ENCODE data around the genes FAM3A, SMIM9 and H2AB2.

- RRBS = no CpG with 5 or more reads among the region's 10 CpGs
CAGE:
- cytosol, long polyA plus RNA = no peak
- long polyA plus RNA = no peak
- nucleus, long polyA plus RNA = no peak
Observed at GRCh38 chrX:154049357-154049946, 29.8 kb upstream of the IRAK1 start.

GRCh38 chrX:154353712-154354768, 20.4 kb downstream of the FLNA start:
- RRBS = no CpG with 5 or more reads among the region's 25 CpGs
CAGE:
- cytosol, long polyA plus RNA = no peak
- long polyA plus RNA = no peak
- nucleus, long polyA plus RNA = no peak

GRCh38 chrX:154358050-154358825, 16.2 kb downstream of the FLNA start:
- RRBS = 82% methylated on average over 8 of the region's 20 CpGs
CAGE:
- cytosol, long polyA plus RNA = no peak
- long polyA plus RNA = no peak
- nucleus, long polyA plus RNA = no peak

DNA sequence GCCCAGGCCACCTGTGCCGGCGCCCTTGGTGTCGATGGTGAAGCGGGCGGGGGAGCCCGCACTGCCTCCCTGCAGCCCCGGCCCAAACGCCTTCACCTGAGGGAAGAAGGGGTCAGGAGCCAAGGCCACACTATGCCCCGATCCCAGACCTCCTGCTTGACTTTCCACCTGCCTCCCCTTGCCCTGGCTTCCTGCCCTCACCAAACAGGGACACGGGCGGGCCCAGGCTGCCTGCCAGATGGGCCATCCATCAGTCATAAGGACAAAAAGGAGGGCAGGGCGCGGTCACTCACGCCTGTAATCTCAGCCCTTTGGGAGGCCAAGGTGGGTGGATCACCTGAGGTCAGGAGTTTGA, 14.0 kb downstream of the FLNA start:
- RRBS = 90% methylated on average over 7 of the region's 14 CpGs
CAGE:
- cytosol, long polyA plus RNA = no peak
- long polyA plus RNA = no peak
- nucleus, long polyA plus RNA = no peak

- RRBS = no CpG with 5 or more reads among the region's 37 CpGs
CAGE:
- cytosol, long polyA plus RNA = start-site peak on the minus strand at chrX:154364594-154364722, 92 and 56 reads in 2 replicates; start-site peak on the minus strand at chrX:154364836-154364919, 112 and 129 reads in 2 replicates
- long polyA plus RNA = no peak
- nucleus, long polyA plus RNA = start-site peak on the plus strand at chrX:154364537-154364699, 14 and 10 reads in 2 replicates; start-site peak on the minus strand at chrX:154364827-154364932, 250 and 175 reads in 2 replicates
Observed at GRCh38 chrX:154364194-154365003, 10.0 kb downstream of the FLNA start.

GRCh38 chrX:154382551-154383493, 3.7 kb downstream of the EMD start:
- RRBS = no CpG with 5 or more reads among the region's 12 CpGs
CAGE:
- cytosol, long polyA plus RNA = no peak
- long polyA plus RNA = no peak
- nucleus, long polyA plus RNA = no peak

GRCh38 chrX:154399546-154400398, 1.6 kb downstream of the RPL10 start:
- RRBS = no CpG with 5 or more reads among the region's 13 CpGs
CAGE:
- cytosol, long polyA plus RNA = no peak
- long polyA plus RNA = no peak
- nucleus, long polyA plus RNA = no peak

DNA sequence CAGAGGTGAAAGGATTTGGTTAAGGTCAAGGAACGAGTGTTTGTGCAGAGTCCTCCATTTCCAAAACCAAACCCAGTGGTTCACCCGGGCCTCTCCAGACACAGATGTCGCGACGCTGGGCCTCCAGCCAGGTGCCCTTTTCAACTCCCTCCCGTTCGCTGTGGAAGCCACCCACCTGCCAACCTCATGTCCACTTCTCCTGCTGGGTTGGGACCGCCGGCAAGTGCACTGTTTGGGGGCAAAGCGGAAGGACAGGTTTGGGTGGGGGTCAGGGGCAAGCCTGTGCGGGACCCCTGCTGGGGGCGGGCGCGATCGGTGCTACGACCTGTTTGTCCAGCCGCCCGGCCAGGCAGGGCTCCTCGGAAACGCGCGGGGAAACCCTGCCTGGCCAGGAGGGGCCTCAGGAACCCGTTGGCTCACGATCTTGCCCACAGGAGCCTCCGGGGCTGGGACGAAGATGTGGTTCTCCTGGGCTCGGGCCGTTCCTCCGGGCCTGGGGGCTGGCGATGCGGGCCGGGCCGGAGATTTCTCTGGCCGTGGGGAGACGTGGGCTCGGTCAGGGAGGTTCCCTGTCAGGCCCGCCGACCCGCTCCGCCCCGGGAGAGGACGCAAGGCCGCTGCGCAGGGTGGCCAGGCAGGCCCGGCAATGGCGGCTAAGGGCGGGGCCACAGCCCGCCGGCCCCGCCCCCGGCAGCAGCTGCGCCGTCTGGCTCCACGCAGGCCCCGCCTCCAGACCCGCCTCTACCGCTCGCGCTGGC, at the start of gene FAM3A:
Gene FAM3A (minus strand): TSS at position 648 of the 758 bp plus-strand sequence.
- RRBS = 23% methylated on average over 27 of the region's 59 CpGs
CAGE:
- cytosol, long polyA plus RNA = start-site peak on the minus strand centred at position 594 of the sequence, 125 bp wide, 165 and 174 reads in 2 replicates
- long polyA plus RNA = start-site peak on the minus strand centred at position 599 of the sequence, 137 bp wide, 188 and 176 reads in 2 replicates
- nucleus, long polyA plus RNA = start-site peak on the minus strand centred at position 598 of the sequence, 133 bp wide, 90 and 356 reads in 2 replicates

DNA sequence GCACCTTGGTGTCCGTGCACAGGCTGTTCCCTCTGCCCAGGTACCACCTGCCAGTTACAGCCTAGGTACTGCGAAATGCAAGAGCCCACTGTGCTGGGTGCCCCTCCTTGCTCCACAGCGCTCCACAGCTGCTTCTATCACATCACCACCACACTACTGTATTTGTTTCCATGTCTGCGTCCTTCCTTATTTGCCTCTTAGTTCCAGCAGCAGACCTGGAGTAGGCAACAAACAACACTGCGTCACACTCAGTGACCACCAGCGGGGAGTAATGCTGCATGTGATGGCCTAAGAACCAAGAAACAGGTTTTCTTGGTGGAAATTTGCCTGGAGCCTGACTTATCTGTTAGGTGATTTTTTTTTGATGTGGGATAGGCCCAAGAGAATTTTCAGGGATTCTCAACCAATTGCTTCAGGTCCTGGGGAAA, 3.2 kb downstream of the MPP1 start:
- RRBS = no CpG with 5 or more reads among the region's 6 CpGs
CAGE:
- cytosol, long polyA plus RNA = no peak
- long polyA plus RNA = no peak
- nucleus, long polyA plus RNA = no peak

DNA sequence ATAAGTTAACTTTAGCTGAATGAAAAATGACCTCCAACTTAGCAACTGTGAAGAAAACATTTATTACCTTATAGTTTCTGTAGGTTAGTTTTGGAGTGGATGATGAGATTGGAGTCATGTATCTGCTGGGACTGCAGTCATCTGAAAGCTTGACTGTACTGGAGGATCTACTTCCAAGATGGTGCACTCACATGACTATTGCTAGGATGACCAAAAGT, at the start of gene SMIM9:
Gene SMIM9 (minus strand): TSS at position 167 of the 218 bp plus-strand sequence.
CAGE:
- cytosol, long polyA plus RNA = no peak
- long polyA plus RNA = no peak
- nucleus, long polyA plus RNA = no peak

DNA sequence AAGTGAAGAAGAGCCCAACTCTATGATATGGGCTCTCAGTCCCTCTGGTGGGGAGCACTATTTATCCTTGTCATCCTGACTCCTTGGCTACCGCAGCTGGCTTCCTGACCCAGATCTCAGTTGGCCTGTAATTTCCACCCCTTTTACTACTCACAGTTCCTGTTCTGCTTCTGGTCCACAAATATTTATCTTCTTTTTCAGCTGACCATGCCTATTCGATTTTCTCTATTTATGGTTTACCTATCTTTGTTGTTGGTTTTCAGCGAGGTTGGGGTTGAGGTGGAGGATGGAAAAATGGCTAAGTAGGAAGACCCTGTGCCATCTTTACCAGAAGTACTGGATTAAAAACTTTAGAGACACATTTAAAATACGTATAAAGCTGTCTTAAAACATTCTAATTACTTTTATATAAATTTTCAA, 33.7 kb downstream of the F8 start:
- RRBS = no CpG with 5 or more reads among the region's 4 CpGs
CAGE:
- cytosol, long polyA plus RNA = no peak
- long polyA plus RNA = no peak
- nucleus, long polyA plus RNA = no peak

- RRBS = no CpG with 5 or more reads among the region's 34 CpGs
CAGE:
- cytosol, long polyA plus RNA = no peak
- long polyA plus RNA = no peak
- nucleus, long polyA plus RNA = no peak
Observed at GRCh38 chrX:155380429-155380924, at the start of gene H2AB2. TSS of gene H2AB2 (plus strand) at chrX:155380709.

Data from IMR-90 (cell line).